Metastatic Lung Carcinoma in the Adrenal Gland (tissue), 1 donor: ENCODE results near the genes CEP70 and PRR23A.

DNA sequence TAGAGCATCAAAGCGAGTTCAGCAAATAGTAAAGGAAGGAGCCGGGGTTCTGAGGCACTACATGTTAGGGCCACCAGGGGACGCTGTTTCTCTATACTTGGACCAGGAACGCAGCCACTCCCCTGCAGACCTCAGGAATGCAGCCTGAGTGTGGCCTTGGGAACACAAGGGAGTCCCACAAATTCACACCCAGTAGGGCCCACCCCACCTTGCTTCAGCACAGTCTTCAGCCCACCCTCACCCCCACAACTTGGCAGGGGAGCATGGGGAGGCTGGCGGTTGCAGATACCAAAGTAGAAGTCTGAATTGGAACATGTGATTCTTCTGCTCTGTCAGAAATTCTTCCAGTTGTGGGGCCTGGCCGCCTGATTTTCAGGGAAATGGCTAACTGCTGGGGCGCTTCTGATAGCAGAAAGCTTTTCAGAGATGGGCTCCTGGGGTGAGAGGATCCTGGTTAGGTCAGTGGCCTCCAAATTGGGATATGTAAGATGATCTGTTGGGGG, 57.9 kb upstream of the RYK start:
- PRO-cap = no peak

GRCh38 chr3:134370178-134371408, 3.7 kb downstream of the AMOTL2 start:
- PRO-cap = no peak

GRCh38 chr3:134677272-134678181, 26.7 kb upstream of the KY start:
- PRO-cap = no peak

DNA sequence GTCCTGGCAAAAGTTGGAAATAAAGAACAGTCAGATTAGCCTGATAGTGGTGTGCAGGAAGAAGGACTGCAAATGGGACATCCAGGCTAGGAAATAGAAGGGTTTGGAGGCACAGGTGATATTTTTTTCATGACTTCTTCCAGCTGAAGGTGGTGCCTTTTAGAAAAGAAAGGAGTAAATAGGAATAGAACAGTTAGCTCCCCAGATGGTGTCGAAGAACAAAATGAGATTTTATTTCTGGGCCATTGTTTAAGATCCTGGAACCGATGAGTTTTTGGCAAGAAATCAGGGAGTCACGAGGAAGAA, 9.9 kb upstream of the NCK1 start:
- PRO-cap = no peak

- PRO-cap = unidirectional peak, plus-strand start at chr3:136862399; unidirectional peak, minus-strand start at chr3:136862706
Observed at GRCh38 chr3:136862325-136863347, 628 bp downstream of the NCK1 start.

DNA sequence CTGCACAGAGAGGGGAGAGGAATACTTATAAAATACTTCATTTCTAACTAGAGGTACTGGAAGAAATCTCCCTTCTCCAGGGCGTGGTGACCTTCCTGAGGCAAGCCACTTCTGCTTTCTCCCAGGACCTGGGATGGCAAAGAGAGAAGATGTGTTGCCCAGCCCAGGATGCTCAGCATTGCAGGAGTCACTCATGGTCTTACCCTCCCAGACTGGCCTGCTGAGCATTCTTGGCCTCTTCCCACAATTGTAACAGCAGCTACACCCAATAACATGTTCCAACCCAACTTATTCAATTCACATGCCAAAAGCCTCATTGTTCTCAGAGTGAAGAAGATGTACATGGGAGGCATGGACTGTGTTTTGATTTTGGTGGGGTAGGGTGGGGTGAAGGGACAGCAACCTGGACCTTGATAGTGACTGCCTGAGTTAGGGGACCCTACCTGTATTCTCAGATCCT, 37.9 kb downstream of the IL20RB start:
- PRO-cap = no peak

- PRO-cap = no peak
Observed at GRCh38 chr3:137023360-137023814, 65.6 kb downstream of the IL20RB start.

GRCh38 chr3:137998517-137999313, 11.2 kb upstream of the CLDN18 start:
- PRO-cap = no peak

DNA sequence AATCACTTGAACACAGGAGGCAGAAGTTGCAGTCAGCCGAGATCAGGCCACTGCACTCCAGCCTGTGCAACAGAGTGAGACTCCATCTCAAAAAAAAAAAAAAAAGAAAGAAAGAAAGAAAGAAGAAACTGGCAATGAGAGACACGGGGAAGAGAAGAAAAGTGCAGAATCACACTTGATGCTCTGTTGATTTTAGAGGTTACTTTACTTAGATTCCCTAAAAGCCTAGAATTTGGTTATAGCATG, 43.4 kb downstream of the CLDN18 start:
- PRO-cap = no peak

DNA sequence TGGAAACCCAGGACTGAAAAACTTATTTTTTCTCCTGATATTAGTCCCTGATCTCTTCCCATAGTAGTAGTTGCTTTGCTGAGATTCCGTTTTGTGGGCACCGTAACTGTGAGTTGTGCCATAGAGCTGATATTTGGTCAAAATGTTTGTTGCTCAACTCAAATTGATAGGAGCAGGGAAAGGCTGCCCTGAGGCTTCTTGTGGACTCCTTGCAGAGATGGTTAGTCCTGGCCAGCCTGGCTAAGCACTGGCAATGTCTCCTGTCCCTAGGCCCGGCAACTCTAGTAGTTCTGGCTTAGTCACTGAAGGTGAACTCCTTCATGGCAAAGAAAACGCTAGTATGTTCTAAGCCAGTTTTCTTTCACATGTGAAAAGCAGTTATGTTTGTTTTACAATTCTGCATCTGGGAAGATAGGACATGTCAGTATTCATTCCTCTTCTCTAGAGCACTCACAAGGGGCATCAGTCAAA, 695 bp upstream of the DZIP1L start:
- PRO-cap = unidirectional peak, minus-strand start at position 283 of the sequence

- PRO-cap = no peak
Observed at GRCh38 chr3:138136872-138137357, 4.7 kb upstream of the A4GNT start.

GRCh38 chr3:138349574-138349909, 1.2 kb downstream of the MRAS start:
- PRO-cap = no peak

GRCh38 chr3:138349921-138350816, 1.8 kb downstream of the MRAS start:
- PRO-cap = no peak

GRCh38 chr3:138360391-138360983, 12.1 kb downstream of the MRAS start:
- PRO-cap = no peak

GRCh38 chr3:138364704-138365123, 16.3 kb downstream of the MRAS start:
- PRO-cap = no peak

- PRO-cap = no peak
Observed at GRCh38 chr3:138372656-138373207, 24.4 kb downstream of the MRAS start.

- PRO-cap = bidirectional peak, plus-strand start at chr3:138593968, minus-strand start at chr3:138593737; bidirectional peak, plus-strand start at chr3:138594451, minus-strand start at chr3:138594225
Observed at GRCh38 chr3:138593570-138594615, at the start of gene CEP70. CEP70 (minus strand) TSS chr3:138594260.

GRCh38 chr3:138835199-138835515, 429 bp upstream of the PIK3CB start:
- PRO-cap = no peak

GRCh38 chr3:138937819-138938775, 8.8 kb downstream of the FOXL2 start:
- PRO-cap = no peak

GRCh38 chr3:139006237-139006750, at the start of gene PRR23A:
PRR23A (minus strand) TSS chr3:139006268.
- PRO-cap = no peak